Measurements from ENCODE around the gene TRAF3IP1.

- RRBS = no CpG with 5 or more reads among the region's 21 CpGs
Measured at GRCh38 chr2:238172264-238172759, 13.5 kb downstream of the ERFE start.

DNA sequence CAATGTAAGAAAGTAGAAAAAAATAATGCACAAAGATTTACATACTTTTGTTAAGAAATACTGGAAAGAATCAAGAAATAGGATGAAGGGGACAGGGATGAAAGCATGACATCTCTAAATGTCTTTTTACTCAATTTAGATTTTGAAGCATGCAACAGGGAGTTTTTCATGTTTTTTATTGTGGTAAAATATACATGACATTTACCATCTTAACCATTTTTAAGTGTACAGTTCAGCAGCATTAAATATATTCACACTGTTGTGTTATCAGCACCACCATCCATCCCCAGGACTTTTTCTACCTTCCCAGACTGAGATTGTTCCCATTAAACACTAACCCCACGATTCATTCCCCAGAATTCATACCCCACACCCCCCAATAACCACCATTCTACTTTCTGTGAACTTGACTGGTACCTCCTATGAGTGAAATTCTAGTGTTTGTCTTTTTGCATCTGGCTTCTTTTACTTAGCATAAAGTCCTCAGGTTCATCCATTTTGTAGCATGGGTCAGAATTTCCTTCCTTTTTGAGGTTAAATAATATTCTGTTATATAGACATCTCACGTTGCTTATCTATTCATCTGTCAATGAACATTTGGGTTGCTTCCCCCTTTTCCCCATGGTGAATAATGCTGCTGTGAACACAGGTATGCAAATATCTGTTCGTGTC is 18.5 kb downstream of the ERFE start:
- RRBS = no CpG with 5 or more reads among the region's 3 CpGs

- RRBS = no CpG with 5 or more reads among the region's 3 CpGs
Measured at GRCh38 chr2:238201260-238201775, 2.2 kb downstream of the ILKAP start.

DNA sequence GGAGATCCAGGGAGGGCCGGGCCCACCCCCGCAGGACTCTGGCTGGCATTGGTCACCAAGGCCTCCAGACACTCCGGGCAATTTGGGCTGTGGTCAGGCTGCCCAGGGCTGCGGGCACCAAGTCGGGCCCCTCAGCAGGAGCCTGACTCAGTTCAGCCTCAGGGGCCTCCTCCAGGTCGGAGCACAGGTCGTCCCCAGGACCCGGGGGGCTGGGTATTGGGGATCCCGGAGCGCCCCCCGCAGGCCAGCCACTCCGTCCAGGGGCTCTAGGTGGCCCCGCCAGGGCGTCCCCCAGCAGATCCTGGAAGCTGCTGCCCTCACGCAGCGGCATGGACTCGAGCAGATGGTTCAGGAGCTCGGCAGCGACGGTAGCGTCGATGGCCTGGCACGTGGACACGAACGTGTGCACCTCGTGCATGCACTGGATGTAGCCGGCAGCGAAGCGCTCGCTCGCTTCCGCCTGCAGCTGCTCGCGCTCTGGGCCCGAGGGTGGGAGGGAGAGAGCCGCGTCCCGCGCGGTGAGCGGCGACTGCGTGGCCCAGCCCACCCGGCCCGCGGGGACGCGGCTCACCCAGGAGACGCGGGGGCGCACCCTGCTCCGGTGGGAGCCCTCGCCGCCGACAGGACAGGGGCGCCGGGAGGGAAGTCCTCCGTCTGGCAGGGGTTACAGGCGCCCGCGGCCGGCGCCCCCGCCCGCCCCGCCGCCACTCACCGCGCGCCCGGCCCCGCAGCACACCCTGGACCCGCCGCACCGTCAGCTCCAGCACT is 879 bp downstream of the HES6 start:
- RRBS = 12% methylated on average over 31 of the region's 75 CpGs

DNA sequence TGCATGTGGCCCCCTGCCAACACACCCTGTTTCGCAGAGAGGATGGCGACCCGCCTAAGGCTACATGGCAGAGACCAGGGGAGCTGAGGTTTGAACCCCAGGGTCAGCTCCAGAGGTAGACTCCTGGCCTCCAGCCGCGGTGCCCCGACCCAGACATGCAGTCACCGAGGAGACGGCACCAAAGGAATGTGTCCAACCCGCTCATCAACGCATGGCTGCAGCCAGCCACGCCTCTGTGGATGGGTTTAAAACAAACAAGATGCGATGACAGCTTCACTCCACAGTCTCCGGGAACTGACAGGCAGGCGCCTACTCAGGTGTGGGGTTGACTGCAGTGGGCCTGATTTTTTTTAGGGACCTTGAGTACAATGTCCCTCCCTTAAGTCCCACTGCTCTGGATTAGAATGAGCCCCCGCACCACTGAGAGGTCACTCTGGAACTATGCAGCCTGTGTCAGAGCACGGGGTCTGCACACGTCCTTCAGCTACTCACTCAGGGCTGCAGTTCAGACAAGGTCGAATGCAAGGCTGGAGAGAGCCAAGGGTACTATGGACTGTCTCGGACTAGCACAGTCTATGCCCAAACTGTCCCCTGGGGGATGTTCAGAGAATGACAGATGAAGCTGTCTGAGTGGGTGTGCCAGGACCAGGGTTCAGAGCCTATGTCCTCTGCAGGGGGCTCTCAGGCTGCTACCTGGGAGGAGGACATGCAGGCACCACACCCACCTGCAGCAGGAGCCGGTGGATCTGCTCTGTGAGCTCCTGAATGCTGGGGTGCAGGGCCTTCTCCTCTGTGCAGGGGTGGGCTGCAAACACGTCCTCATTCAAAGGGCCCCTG is 21.4 kb upstream of the HES6 start:
- RRBS = no CpG with 5 or more reads among the region's 21 CpGs

- RRBS = no CpG with 5 or more reads among the region's 6 CpGs
Measured at GRCh38 chr2:238287069-238287317, 1.4 kb downstream of the PER2 start.

- RRBS = no CpG with 5 or more reads among the region's 13 CpGs
Measured at GRCh38 chr2:238295133-238295829, 6.9 kb upstream of the PER2 start.

DNA sequence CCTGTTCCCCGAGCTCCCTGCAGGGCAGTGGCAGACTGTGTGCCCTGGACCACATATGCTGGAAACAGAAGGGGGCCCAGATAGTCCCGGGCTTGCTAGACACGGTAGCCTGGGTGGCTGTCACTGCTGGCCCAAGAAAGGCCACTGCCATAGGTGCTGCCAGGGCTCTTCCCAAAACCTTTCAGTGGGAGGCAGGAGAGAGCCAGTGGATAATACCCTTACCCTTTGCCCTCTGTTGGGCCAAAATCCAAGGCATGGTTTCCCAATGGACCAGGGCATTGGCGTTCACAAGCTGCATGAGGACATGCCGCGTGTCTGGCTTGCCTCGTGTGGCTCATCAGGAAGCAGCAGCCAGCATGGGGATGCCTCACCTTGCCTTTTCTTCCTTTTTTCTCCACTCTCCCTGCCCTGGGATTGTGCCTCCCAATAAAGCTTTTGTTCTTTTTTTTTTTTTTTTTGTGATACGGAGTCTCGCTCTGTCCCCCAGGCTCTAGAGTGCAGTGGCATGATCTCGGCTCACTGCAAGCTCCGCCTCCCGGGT is 9.3 kb upstream of the PER2 start:
- RRBS = no CpG with 5 or more reads among the region's 12 CpGs

GRCh38 chr2:238306417-238306902 is 13.9 kb upstream of the TRAF3IP1 start:
- RRBS = no CpG with 5 or more reads among the region's 7 CpGs

DNA sequence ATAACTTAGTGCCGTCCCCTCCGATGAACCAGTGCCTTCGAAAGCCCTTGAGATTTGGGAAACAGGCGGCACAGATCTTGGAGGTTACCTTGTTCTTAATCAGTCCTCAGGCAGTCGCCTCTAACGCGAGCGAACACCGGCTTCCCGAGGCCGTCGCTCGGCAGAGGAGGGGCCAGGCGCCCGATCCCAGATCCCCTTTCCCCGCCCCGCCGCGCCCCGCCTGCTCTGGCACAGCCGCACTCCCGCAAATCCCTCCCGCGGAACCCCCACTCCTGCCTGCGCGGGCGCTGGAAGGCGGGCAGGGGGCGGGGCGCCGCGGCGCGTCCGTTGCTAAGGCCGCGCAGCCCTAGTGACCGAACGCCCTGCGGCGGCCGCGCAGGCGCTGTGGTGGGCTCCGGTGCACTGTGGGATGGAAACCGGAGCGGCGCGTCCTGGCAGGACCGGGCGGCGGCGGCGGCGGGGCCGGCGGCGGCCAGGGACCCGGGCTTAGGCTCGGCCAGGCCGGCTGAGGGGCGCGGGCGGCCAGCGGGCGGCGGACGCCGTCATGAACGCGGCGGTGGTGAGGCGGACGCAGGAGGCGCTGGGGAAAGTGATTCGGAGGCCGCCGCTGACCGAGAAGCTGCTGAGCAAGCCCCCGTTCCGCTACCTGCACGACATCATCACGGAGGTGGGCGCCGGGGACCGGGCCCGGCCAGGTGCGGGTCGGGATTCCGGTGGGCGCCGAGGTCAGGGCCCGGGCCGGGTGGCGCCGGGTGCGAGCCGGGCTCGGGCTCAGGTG is at the start of gene TRAF3IP1:
Gene TRAF3IP1, plus strand, starts transcription at position 400 of the 778 bp plus-strand sequence.
- RRBS = no CpG with 5 or more reads among the region's 99 CpGs

GRCh38 chr2:238348573-238349028 is 28.3 kb downstream of the TRAF3IP1 start:
- RRBS = no CpG with 5 or more reads among the region's 1 CpG

- RRBS = 5% methylated on average over 4 of the region's 42 CpGs
Measured at GRCh38 chr2:238427199-238427883, 614 bp downstream of the ASB1 start.

DNA sequence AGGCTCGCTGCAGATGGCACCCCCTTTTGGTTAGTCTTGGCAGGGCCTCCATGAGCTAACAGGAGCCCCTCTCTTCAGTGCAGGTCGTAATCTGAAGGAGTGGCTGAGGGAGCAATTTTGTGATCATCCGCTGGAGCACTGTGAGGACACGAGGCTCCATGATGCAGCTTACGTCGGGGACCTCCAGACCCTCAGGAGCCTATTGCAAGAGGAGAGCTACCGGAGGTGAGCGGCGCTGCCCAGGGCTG is 6.7 kb downstream of the ASB1 start:
- RRBS = no CpG with 5 or more reads among the region's 9 CpGs

- RRBS = no CpG with 5 or more reads among the region's 7 CpGs
Measured at GRCh38 chr2:238448560-238448850, 21.8 kb downstream of the ASB1 start.

GRCh38 chr2:238644524-238645160 is 203.2 kb upstream of the TWIST2 start:
- RRBS = no CpG with 5 or more reads among the region's 6 CpGs

GRCh38 chr2:238724722-238725141 is 123.2 kb upstream of the TWIST2 start:
- RRBS = no CpG with 5 or more reads among the region's 8 CpGs

DNA sequence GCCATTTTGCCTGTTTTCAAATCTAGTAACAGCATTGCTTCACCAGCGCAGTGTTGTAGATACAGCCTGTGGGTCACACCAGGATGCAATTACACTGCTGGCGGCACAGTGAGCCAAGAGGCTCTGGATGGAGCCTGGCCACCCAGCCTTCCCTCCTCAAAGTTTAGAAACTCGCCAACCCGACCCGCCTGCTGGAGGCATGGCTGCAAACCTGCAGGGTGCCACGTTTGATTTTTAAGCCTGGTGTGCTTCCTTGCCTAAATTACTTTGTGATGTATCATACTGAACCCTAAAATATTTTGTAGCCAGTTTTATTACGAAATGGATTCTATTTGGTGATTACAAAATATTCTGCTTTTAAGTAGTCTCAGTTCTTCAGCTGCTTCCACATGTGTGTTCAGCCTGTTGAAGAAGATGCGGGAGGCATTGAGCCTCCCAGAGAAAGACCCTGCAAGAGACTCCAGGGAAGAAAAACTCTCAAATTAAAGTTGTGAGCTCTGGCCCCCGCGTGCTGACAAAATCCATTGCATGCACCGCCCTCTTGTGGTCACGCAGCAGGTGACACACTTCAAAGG is 63.2 kb upstream of the TWIST2 start:
- RRBS = no CpG with 5 or more reads among the region's 12 CpGs

- RRBS = 8% methylated on average over 38 of the region's 101 CpGs
Measured at GRCh38 chr2:238846386-238847437, 1.2 kb upstream of the TWIST2 start.

- RRBS = no CpG with 5 or more reads among the region's 11 CpGs
Measured at GRCh38 chr2:238852024-238852779, 4.3 kb downstream of the TWIST2 start.

GRCh38 chr2:238854864-238855194 is 6.9 kb downstream of the TWIST2 start:
- RRBS = no CpG with 5 or more reads among the region's 14 CpGs